Metastatic Pancreatic Carcinoma in the Ovary (tissue), 1 donor: ENCODE data around the genes RBM8A, NOTCH2NLA, ACP6 and NBPF14.

- PRO-cap, result no peak
Measured at GRCh38 chr1:145797056-145797969, 26.6 kb downstream of the RNF115 start.

GRCh38 chr1:145926855-145927838 lies at the start of gene RBM8A:
Gene RBM8A, minus strand, starts transcription at chr1:145927484.
- PRO-cap, result bidirectional peak, plus-strand start at chr1:145927653, minus-strand start at chr1:145927484

DNA sequence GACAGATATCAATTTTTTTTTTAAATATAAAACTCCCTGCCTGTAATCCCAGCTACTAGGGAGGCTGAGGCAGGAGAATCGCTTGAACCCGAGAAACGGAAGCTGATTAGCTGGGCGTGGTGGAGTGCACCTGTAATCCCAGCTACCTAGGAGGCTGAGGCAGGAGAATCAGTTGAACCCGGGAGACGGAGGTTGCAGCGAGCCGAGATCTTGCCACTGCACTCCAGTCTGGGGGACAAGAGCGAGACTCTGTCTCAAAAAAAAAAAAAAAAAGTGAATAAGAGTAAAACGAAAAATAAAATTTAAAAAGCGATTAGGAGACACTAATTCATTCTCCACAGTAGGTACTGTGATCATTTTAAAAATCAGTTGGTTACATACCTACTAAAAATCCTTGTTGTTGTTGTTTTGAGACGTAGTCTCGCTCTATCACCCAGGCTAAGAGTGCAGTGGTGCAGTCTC lies 734 bp upstream of the RBM8A start:
- PRO-cap, result no peak

- PRO-cap, result bidirectional peak, plus-strand start at chr1:145962691, minus-strand start at chr1:145962576; unidirectional peak, minus-strand start at chr1:145963068
Measured at GRCh38 chr1:145962377-145963609, 1.6 kb downstream of the ANKRD34A start.

GRCh38 chr1:145983812-145984360 lies 12.5 kb downstream of the TXNIP start:
- PRO-cap, result no peak

GRCh38 chr1:145988538-145989101 lies 7.8 kb downstream of the TXNIP start:
- PRO-cap, result no peak

DNA sequence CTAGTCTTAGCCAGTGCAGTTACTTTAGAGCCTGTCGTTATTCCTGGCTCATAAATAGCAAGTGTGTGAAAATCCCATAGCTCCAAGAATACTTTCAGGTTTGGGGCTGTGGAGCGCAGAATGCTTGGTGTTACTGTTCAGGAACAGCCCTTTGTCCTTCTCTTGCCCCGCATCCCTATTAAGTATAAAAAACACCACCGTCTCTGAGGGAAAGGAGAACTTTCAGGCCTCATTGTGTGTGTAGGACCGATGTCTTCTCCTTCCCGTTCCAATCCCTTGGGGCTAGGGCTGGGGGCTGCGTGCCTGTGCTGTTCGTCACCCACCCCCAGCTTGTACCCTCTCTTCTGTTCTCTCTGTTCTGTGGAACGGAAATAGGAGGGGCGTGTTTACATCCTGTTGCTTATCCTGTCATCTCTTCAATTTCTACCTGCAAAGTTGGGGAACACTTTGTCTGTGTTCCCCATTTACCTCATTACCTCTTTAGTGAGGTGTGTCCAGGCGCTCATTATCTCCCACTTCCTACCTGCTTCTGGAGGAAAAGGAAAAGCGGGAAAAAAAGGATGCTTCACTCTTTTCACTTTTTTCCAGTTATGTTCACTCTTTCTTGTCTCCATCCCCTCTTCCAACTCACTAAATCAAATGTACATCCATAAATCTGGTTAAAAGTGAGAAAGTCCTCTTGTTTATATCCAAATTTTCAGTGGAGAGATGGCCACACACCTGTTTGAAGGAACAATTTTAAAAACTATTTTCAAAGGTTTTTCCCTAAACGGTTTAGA lies 812 bp upstream of the TXNIP start:
- PRO-cap, result unidirectional peak, minus-strand start at position 332 of the sequence

- PRO-cap, result unidirectional peak, plus-strand start at chr1:145999858
Measured at GRCh38 chr1:145999303-146000322, 3.2 kb upstream of the TXNIP start.

- PRO-cap, result no peak
Measured at GRCh38 chr1:146228474-146229465, at the start of gene NOTCH2NLA. Gene NOTCH2NLA, minus strand, starts transcription at chr1:146229021.

DNA sequence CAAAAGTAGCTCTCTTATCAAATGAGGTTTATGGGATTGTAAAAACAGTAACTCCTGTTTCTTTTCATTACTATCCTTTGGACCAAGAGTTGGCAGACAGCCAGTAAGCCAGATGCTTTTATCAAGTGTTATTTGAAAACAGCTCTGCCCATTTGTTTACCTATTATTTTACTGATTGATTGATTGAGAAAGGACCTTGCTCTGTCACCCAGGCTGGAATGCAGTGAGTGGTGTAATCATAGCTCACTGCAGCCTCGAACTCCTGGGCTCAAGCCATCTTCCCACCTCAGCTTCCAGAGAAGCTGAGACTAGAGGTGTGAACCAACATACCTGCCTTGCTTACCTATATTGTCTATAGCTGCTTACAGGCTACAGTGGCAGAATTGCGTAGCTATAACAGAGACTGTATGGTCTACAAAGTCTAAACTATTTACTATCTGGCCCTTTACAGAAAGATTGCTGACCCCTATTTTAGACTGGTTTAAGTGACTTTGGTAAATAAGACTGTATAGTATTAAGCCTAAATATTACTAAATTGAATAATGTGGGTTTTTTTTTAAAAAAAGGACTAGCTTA lies 3.5 kb downstream of the PRKAB2 start:
- PRO-cap, result no peak

DNA sequence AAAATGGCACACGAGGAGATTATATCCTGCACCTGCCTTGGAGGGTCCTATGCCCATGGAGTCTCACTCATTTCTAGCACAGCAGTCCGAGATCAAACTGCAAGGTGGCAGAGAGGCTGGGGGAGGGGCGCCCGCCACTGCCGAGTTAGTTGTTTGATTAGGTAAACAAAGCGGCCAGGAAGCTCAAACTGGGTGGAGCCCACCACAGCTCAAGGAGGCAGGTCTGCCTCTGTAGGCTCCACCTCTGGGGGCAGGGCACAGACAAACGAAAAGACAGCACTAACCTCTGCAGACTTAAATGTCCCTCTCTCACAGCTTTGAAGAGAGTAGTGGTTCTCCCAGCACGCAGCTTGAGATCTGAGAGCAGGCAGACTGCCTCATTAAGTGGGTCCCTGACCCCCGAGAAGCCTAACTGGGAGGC lies 138.6 kb upstream of the BCL9 start:
- PRO-cap, result no peak

DNA sequence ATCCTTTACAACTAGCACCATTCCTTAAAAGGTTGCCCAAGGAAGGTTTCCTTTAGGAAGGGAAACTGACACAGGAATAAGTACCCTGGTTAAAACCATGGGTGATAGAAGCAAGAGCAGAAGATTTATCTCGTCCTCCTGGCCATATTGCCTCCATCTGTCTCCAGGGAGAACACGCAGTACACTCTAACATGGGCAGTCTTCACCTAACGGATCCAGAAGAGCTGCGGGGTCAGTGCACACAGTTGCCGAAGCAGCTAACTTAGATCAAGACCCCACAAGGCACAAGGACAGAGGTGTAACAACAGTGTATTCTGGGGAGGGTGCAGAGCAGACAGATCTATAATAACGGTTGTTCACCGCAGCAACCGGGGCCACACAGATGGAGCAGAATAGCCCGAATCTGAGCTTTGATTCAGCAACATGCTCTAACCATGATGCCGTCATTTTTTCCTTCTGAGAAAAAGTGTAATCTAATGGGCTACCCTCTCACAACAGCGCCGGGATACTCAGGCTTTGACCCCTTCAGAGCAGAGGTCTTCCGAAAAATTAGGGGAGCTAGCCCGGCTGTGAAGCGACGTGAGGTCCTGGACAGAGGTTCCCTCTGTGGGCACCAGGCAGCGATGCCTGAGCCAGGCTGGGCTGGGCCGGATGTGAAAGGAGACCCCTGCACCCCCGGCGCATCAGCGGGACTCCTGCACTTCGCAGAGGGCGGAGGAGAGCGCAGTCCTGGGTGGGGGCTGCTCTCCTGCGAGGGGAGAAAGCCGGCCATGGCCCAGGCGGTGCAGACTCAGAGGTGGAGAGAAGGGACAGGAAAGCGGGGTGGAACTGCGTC lies 57.4 kb downstream of the BCL9 start:
- PRO-cap, result no peak

- PRO-cap, result bidirectional peak, plus-strand start at chr1:147670695, minus-strand start at chr1:147670458
Measured at GRCh38 chr1:147670344-147670813, at the start of gene ACP6. Gene ACP6, minus strand, starts transcription at chr1:147670524.

- PRO-cap, result no peak
Measured at GRCh38 chr1:148372461-148373137, 110.5 kb downstream of the PPIAL4G start.

GRCh38 chr1:148595663-148596178 lies at the start of gene NBPF14:
Gene NBPF14, minus strand, starts transcription at chr1:148596011.
- PRO-cap, result no peak

GRCh38 chr1:149605838-149606728 lies 22.4 kb downstream of the PPIAL4C start:
- PRO-cap, result no peak

DNA sequence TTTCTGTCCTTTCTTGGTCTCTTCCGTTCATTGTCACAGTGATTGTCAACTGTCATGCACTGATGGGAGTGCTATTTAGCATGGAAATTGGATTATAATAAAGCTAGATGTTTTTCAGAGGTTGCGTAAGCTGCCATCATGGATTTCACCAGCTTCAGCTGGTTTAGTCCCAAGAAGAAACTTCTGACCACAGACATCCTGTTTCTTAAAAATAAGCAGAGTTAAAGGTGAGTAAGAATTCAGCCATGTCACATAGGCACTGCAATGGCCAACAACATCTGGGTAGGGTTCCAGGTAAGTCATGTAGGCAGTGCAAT lies 47.8 kb downstream of the PPIAL4C start:
- PRO-cap, result no peak

DNA sequence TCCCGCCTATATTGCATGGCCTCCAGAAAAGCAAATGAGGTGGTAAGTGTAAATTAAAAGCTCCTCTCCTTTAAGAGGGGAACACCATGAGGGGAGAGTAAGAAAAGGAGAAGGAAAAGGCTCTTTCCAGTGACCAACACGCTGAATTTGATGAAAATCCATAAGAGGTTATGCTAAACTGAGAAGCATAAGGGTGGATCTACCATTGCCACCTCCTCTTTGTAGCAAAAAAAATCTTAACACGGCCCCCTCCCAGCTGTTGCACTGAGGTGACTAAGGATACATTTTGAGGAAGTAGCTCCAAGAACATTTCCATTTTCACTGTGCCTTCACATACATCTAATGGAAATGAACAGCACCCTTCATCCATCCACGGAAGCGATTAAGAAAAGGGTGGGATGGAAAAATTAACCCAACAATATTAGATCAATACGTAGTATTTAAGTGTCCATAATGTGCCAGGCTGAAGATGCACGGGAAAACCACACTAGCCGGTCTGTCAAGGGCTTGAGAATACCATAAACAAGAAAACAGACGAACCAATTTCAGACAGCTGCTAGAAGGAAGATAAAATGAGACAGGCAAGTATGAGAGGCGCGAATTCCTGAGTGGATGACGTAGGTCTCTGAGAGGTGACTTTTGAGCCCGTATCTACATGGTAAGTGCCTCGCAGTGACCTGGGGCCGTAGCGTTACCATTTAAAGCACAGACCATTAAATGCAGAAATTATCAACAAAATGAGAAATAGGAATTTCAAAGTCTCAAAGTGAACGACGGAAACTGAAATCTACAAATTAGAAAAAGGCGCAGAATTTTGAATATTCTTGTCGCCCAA lies 1.4 kb downstream of the H2BC21 start:
- PRO-cap, result no peak

DNA sequence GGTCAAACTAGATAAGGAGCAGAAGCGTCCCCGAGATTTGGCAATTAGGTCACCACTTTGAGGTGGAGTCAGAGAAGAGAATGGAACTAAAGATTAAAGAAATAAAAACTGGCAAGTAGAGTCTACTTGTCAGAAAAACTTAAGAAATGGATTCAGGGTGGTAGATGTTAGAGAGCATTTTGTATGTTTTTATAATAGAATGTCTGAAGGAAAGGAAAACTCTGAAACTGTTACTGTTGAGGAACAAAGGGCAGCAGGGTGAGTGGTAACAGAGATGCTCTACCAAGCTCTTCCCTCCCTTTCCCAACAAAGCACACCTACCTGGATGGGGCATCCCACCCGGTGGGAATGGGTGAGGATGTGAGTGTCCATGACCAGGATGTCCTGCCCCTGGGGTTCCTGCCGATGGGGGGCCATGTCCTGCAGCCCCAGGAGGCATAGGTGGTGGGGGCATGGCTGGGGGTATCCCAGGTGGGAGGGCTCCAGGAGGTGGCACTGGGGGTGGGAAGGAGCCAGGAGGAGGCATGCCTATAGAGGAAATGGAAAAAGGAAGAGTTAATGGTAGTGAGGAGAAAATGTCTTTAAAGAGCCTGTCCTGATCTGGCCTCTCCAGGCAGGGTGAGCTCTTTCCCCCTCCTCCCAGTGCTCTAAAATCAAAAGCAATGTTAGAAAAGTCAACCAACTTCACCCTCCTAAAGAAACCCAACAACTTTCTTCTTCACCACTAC lies 1.9 kb downstream of the SF3B4 start:
- PRO-cap, result no peak

DNA sequence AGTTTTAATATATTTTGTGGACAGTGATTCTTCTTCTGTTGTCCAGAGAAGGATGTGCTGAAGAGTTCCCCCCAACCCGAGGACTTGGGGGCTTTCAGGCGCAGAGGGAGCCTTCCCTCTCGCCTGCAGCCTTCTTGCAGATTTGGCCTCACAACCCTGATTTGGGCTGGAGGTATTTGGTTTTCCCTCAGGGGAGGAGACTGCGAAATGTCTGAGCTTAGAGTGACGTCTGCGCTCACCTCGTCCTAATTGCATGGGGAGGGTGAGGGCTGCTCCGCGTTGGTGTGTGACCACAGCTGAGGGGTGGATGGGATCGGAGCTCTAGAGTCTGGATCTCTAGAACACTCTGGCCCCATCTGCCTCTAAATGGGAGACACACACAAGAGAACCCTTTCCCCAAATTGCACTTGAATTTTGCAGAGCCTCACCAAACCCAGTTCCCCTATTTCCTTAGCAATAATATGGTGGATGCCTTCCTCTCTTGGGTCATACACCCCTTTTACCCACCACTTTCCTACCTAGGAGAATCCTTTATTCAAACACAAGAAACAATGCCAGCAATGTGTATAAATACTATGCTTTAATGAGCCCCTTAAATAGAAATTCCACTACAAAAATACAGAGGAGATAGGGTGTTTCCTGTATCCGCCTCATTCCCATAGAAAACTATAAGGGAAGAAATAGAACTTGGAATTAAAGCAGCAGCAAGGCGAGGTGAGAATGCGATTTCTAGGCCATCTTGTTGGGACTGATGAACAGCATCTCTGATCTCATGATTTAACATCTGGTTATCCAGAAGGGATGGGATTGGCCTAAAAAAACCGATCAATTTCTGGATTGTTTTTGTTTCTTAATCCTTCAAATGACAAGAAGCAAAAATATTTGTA lies 730 bp upstream of the SF3B4 start:
- PRO-cap, result bidirectional peak, plus-strand start at position 248 of the sequence, minus-strand start at position 158 of the sequence; unidirectional peak, minus-strand start at position 358 of the sequence